ENCODE measurements around a stretch of chr2.

GRCh38 chr2:11020-11597 lies 35.2 kb downstream of the FAM110C start:
- PRO-cap, result no peak

GRCh38 chr2:265024-266151 lies 641 bp downstream of the ACP1 start:
- PRO-cap, result bidirectional peak, plus-strand start at chr2:265230, minus-strand start at chr2:265204

GRCh38 chr2:447088-447762 lies 159.3 kb upstream of the ALKAL2 start:
- PRO-cap, result no peak

- PRO-cap, result no peak
These were observed 173.6 kb downstream of the TMEM18 start for GRCh38 chr2:503582-504015.

GRCh38 chr2:545609-546153 lies 131.5 kb downstream of the TMEM18 start:
- PRO-cap, result no peak

GRCh38 chr2:567952-568882 lies 109.0 kb downstream of the TMEM18 start:
- PRO-cap, result no peak

- PRO-cap, result no peak
These were observed 40.6 kb downstream of the TMEM18 start for GRCh38 chr2:636427-637185.

GRCh38 chr2:702925-703152 lies 25.6 kb upstream of the TMEM18 start:
- PRO-cap, result no peak

- PRO-cap, result no peak
These were observed 189.6 kb downstream of the SNTG2 start for GRCh38 chr2:1140230-1140733.

GRCh38 chr2:1240396-1240871 lies 172.8 kb upstream of the TPO start:
- PRO-cap, result no peak

GRCh38 chr2:1518273-1518854 lies 105.1 kb downstream of the TPO start:
- PRO-cap, result no peak

DNA sequence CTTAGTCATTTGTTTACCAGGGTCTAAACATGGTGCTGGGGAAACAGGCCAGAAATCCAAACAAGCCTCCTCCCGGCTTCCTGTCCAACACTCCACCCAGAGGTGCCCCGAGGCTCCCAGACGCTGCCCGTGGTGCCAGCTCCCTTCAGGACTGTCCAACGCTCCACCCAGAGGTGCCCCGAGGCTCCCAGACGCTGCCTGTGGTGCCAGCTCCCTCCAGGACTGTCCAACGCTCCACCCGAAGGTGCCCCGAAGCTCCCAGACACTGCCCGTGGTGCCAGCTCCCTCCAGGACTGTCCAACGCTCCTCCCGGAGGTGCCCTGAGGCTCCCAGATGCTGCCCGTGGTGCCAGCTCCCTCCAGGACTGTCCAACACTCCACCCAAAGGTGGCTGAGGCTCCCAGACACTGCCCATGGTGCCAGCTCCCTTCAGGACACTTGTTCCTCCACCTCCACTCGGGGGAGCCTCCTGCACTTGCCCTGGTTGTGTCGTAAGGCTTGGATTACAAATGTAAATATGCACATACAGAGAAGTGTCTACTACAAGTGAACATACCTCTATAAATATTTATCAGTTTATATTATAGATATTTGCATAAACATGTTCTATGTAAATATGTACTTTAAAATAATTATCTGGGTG lies 143.4 kb downstream of the PXDN start:
- PRO-cap, result no peak

DNA sequence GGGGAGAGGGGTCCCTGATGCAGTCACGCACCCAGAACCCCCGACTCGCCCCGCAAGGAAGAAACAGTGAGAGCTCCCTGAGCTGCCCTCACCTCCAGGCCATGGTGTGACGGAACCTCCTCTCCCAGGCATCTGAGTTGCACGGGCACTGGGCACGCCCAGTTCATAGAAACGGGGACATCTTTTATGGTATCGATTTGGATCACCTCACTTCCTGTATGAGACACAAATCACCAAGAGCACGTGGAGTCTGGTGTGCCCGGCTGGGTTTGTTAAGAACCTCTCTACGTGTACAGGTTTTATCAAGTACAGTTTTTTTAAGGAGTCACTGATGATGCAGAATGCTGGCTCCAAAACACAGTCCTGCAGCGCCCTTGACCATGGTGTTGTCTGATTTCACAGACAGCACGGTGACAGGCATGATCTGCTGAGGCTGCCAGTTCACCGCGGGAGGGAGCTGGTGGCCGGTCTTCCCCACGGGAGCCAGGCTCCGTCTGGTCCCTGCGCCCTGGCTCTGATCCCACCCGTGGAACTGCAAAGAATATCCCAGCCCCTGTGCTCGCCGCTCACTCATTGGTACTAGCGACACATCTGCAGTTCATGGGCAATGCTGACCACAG lies 35.6 kb downstream of the PXDN start:
- PRO-cap, result unidirectional peak, minus-strand start at position 134 of the sequence

- PRO-cap, result no peak
These were observed 110.8 kb upstream of the PXDN start for GRCh38 chr2:1855003-1855709.

- PRO-cap, result no peak
These were observed 268.1 kb upstream of the PXDN start for GRCh38 chr2:2012294-2012917.

DNA sequence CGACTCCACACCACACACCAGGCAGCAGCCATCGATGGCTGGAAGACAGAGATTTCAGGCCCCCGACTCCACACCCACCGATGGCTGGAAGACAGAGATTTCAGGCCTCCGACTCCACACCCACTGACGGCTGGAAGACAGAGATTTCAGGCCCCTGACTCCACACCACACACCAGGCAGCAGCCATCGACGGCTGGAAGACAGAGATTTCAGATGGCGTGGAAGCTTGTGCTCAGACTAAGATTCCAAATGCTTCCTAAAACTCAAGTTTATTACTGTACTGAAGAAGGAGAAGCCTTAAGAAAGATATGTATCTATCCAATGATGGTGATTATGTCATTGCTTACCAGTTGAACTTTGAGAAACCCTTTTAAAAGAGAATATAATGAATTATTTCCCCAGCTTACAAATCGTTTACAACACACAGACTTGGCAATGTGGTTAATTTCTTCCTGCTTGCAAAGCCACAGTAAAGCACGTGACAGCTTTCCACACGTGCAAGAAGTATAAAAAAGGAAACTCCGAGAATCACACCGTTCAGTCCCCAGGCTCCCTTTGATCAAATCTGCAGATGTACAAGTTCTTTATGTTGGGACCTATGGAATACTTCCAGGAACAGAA lies 135.1 kb downstream of the EIPR1 start:
- PRO-cap, result no peak

DNA sequence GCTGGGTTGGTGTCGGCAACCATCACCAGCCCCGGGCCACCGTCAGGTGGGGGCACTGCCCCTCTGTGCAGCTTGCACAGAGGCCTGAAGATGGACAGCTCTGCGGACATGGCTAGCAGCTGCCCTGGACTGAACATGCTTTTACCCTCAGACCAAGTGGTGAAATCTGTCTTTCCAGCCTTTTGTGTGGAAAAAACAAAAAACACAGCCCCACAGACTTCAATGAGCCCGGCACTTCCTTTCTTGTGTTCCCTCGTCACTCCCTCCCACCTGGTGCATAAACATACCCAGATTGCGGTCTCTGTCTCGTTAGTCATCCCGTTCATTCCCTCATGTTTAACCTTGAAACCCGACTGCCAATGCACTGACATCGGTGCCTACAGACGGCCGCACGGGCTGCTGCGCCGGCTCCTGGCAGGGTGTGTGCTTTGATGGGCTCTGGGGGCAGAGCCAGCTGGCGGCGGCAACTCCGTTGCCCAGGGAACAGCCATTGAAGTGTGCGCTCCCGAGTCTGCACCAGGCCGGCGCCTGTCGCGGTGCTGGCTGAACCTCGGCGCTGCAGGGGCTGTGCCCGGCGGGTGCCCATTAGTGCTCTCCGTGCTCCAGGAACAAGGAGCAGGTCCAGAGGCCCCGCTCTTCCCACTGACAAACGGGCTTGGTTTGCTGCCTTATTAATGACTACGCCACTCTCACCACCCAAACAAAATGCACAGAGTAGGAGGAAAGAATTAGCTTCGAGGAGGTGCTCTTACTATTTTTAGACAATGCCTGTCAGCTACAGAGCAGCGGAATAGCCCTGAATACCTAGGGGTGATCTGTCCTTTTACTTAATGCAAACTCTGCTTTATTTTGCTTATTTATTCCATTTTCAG lies 95.2 kb downstream of the EIPR1 start:
- PRO-cap, result no peak

DNA sequence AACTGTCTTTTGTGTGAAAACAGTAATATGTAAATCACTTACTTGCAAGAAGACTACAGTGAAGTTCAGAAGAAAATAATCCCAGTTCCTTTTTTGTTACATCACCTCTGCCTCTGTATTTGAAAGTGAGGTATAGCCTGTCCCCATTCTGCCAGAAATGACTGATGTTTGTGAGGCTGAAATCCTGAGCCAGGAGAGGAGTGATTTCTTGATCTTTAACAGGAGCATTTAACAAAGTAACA lies 24.2 kb downstream of the TRAPPC12 start:
- PRO-cap, result no peak

- PRO-cap, result no peak
These were observed 68.7 kb downstream of the TRAPPC12 start for GRCh38 chr2:3448246-3448567.

DNA sequence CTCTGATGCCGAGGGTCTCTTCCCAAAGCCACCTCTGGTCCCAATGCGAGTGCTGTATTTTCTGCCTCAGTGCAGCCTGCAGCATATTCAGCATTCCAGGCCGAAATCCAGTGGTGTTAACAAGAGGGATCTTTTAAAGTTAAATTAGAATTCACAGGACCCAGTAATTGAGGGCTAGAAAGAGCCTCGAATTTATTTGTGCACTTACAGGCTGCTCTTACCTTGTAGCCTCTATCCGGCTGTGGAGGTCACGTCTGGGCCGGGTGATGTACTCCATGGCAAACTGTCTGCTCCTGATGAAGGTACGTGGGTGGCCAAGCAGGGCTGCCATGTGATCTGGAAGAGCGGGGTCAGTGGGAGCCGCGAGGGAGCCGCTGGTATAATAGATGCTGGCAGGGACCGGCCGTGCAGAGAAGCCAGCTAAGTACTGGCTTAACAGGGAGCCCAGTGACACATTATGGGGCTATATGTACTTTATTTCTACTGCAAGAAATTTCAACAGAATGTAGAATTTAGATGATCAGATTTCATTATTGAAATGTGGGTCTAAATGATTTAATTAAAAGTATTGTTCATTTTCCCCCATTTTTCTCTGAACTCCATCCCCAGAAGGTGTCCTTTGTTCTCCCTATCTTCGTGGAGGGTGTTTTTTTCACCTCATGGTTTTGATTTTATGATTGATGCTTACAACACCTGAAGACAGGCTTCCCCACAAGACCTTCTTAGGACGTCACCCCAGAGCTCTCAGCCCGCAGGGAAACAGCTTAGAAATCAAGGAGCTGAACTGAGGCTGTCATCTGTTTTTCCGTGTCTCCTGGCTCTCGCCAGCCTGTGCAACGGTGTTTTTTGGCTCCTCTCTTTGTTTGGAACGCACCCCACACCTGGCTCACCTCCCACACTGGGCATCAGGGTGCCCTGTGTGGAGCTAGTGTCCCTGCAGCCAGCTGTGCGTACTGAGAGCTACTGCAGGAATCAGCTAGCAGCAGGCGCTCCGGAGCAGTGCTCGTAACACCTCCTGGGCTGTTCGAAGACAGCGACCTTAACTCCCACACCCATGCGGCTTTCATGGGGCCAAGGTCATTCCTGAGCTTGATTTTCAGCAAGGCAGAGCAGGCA lies 58.9 kb downstream of the ADI1 start:
- PRO-cap, result no peak

Measured in A673 (cell line).